ENCODE results near the genes STX12, DNAJC8, TRNAU1AP and OPRD1.

DNA sequence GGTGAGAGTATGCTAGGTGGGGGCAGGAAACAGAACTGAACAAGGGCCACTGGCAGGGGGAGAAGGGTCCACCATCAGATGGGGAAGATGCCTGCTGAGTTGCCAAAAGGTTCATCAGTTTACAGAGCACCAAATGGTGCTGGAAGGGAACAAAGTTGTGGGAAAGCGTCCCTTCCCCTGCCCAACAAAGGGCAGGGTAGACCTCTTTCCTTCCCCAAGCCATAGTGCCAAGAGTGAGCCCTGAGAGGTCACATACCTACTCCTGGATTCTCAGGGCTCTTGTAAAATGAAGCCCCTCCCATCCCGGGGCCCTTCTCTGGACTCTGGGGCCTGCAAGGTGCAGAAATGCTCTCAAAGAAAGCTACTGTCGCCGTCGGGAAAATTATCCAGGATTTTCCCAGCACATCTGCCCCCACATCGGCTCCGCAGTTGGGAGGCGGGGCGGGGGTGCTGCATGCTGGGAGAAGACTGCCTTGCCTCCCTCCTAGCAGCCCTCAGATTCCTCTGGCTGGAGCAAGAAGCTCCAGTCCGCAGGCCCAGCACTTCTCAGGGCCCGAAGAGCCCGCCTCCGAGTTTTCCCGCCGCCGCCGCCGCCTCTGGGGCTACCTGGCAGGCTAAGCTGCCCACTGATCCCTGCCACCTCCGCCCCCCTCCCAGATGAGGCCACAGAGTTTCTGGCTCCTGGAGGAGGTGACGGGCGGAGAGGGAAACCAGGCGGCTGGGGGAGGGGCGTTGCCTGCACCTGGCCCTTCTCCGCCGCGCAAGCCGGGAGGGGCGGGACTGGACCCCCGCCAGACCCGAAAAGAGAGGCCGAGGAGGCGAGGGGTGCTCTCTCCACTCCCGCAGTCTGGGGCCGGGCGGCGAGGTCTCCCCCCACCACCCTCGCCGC, 29.1 kb downstream of the AHDC1 start:
- PRO-cap = bidirectional peak, plus-strand start at position 497 of the sequence, minus-strand start at position 494 of the sequence; bidirectional peak, plus-strand start at position 800 of the sequence, minus-strand start at position 598 of the sequence

- PRO-cap = no peak
Observed at GRCh38 chr1:27648777-27649026, 13.7 kb upstream of the FGR start.

GRCh38 chr1:27772398-27773475, at the start of gene STX12:
STX12 (plus strand) TSS chr1:27773219.
- PRO-cap = bidirectional peak, plus-strand start at chr1:27773222, minus-strand start at chr1:27772933

DNA sequence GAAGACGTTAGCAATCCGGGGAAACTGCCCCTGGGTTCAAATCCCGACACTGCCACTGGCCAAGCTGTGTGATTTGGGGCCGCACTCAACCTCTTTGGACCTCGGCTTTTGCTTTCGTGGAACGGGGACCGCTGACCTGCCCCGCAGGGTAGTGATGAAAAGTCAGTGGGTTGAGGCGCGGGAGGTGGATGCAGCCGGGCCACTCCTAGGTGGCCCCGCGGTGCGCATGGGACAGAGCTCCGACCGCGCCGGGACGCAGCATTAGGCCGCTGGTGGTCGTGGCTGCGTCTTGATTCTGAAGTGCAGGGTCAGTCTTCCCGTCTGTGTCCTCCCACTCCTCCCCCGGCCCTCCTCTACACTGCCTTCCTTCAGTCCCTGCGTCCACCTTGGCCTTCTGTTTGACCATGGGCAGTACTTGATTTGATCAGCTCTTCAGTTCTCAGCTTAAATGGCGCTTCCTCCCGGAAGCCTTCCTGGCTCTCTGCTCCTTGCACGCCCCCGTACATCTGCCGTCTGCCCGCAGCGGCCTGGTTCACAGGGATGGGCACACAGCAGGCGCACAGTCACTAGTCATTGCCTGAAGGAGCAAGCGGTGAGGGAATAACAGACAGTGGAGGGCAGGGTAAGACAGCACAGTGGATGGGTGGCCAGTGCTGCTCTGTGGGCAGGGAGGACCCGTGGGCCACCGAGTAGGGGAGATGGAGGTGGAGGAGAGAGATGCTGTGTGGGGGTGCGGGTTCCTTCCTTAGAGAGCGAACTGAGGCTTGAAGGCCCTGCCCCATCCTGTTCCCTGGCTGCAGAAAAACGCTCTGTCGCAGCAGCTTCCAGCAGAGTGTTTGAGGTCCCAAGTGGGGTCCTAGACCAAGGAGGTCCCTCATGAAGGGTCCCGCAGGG, 632 bp downstream of the THEMIS2 start:
- PRO-cap = no peak

GRCh38 chr1:28126637-28127147, 38.3 kb upstream of the EYA3 start:
- PRO-cap = no peak

DNA sequence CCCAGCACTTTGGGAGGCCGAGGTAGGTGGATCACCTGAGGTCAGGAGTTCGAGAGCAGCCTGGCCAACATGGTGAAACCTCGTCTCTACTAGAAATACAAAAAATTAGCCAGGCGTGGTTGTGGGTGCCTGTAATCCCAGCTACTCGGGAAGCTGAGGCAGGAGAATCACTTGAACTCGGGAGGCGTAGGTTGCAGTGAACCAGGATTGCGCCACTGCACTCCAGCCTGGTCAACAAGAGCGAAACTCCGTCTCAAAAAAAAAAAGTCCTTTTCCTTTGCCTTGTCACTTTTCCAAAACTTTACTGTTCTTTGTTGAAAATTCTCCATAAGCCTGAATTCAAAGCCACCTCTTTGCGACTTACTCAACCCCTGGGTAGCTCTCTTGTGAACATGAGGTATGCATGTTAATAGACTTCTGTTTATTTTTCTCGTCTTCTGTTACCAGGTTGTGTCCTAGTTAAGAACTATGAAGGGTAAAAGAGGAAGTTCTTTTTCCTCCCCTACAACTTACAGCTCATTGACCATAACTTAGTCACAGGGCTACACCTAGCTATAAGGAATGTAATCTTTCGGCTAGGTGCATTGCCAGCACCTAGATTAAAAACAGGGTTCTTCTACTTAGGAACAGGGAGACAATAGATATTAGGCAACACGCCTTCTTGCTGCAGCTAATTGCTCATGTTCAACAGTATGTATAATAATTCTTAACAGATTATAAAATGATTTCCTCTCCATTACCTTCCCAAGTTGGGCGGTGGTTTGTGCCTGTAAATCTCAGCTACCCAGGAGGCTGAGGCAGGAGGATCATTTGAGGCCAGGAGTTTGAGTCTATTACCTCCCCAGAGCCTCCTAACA, 41.0 kb downstream of the PTAFR start:
- PRO-cap = no peak

DNA sequence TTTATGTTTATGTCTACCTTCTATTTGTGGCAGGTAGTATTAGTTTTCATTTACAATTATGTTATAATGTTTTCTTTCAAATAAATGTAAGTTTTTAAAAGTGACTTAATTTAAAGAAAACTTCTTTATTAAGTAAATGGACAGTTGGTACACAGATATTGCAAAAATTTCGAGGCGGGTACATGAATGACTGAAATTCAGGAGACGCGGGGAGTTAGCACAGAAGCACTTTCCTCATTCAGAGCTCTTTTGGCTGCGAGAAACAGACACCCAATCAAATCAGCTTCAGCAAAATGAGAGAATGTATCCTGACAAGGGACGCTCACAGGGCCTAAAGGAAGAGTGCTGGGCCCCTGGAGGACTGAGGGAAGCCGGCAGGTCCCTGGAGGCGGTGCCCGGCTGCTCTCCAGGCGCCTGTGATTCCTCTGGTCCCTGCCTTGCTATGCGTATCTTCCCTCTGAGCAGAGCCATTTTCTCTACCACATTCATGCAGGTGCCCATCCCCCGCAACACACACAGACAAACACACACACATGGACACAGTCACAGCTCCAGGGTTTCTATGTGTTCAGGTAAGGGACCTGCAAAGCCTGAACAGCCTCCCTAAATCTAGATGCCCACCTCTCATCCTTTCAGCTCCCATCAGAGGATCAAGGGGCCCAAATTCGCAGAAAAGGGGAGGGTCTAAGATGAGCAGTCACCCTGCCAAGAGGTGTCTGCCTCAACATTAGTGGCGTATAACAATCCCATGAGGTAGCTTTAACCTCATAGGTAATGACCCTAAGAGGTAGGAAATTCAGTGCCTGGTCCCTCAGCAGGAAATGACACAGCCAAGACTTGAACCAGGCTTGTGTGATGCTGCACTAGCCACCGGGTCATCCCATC, 29.2 kb downstream of the PTAFR start:
- PRO-cap = no peak

DNA sequence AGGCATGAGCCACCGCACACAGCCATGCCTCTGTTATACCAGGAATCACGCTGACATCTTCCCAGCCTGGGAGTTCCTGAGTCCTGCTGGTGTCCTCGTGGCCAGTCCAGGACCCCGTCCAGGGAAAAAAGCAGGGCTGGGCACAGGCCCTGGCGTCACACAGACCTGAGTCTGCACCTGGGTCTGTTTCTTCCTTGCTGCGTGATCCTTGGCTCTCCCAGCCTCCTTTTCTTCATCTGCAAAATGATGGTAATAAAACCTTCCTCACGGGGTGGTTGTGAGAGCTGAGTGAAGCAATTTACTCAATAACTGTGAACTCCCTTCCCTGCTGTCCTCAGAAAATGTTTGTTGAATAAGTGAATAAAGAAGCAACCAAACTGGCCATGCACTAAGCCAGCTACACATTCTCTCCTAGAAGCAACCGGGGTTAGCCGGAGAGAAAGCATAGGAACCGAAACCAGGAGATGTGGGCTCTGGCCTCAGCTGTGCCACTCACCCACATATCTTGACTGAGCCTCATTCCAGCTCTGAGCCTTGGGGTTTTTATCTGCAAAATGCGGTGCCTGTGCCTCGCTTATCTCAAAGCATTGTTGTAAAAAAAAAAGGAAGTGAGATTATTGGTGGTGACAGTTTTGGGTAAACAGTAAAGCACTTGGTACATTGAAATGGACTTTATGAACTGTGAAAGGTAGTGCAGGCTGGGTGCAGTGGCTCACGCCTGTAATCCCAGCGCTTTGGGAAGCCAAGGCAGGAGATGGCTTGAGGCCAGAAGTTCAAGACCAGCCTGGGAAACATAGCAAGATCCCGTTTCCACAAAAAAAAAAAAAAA, 4.0 kb downstream of the PTAFR start:
- PRO-cap = no peak

GRCh38 chr1:28232244-28233460, at the start of gene DNAJC8:
DNAJC8 (minus strand) TSS chr1:28233029.
- PRO-cap = unidirectional peak, minus-strand start at chr1:28233020

GRCh38 chr1:28247698-28248163, 11.6 kb upstream of the SESN2 start:
- PRO-cap = no peak

- PRO-cap = no peak
Observed at GRCh38 chr1:28271951-28272522, 12.7 kb downstream of the SESN2 start.

DNA sequence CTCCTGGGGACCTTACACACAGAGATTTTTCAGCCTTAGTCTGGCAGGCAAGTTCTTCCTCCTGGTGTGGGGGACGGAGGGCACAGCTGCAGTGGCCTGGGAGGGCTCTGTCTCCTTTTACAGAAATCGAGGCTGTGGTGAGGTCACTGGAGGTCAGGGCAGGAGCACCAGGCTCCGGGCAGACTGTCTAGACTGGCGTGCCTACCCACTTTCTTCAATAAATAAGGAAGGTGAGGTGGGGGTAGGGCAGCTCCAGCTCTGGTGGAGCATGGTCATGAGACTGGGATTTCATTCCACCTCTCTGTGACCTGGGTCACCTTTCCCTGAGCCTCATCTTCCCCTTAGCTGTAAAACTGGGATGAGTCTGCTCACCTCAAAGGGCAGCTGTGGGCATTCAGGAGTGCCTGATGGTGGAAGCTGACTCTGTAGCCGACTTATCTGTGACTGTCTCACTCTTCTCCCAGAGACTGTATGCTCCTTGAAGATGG, 14.4 kb downstream of the RCC1 start:
- PRO-cap = no peak

DNA sequence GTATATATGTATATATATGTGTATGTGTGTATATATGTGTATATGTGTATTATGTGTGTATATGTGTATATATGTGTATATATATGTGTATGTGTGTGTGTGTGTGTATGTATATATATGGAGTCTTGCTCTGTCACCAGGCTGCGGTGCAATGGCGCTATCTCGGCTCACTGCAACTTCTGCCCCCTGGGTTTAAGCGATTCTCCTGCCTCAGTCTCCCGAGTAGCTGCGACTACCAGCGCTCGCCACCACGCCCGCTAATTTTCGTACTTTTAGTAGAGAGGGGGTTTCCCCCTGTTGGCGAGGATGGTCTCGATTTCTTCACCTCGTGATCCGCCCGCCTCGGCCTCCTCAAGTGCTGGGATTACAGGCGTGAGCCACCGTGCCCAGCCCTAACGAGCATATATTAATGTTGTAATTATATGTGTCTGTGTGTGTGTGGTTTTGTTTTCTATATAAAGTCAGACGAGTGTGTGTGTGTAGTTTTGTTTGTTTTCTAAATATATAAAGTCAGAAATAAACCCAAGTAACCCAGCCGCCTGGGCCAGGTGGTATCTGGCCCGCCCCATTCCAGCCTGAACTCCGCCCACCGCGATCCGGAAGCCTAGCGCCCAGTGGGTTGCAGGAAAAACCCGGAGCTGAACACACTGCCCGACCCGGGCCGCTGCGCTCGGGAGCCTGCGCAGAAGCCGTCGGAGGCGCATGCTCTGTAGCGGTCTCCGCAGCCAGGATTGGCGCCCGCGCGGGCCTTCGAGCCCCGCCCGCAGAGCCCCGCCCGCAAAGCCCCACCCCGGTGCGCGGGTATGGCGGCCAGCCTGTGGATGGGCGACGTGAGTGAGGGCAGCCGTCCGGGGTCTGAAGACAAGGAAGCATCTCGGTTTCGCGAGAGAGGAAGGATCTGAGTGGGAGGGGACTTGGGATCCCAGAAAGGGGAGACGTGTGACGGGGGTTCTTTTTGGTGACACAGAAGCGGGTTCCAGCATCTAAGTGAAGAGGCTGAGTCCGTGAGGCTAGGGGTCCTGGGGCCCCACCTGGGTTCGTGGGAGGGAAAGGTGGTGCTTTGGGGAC, at the start of gene TRNAU1AP:
TSS of gene TRNAU1AP (plus strand) at position 778 of the 1,068 bp plus-strand sequence.
- PRO-cap = bidirectional peak, plus-strand start at position 824 of the sequence, minus-strand start at position 577 of the sequence

DNA sequence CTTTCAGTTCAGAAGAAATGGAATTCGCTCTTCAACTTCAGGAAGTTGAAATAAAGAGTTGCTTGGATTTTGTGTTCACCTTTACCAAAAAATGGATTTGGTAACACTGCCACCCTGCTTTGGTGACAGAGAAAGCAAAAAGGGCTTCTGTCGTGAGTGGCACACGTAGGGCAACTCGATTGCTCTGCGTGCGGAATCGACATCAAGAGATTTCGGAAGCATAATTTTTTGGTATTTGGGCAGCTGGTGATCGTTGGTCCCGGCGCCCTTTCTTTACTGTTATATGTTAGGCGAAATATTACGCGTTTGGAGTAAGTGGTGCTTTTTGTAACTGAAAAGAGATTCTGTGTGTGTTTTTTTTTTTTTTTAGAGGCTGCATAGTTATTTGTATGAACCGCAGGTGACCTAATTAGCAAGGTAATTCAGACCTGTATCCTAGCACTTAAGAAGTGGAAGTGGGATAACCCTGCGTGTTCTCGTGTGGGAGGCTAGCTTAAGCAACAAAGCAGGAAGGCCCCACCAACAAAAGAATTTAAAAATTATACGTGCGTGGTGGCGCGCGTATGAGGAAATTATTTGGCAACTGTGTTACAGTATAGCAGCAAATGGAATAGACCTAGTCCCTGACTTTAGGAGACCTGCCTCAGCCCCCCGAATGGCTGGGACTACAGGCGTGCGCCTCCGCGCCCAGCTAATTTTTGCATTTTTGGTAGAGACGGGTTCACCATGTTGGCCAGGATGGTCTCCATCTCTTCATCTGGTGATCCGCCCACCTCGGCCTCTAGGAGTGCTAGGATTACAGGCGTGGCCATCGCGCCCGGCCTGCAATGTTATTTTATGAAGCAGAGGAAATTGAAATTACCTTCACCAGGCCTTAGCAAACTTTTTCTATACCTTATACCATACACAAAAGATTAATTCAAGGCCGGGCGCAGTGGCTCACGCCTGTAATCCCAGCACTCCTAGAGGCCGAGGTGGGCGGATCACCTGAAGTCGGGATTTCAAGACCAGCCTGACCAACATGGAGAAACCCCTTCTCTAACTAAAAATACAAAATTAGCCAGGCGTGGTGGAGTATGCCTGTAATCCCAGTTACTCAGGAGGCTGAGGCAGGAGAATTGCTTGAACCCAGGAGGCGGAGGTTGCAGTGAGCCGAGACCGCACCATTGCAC, 6.0 kb upstream of the TAF12 start:
- PRO-cap = bidirectional peak, plus-strand start at position 137 of the sequence, minus-strand start outside the sequence

- PRO-cap = no peak
Observed at GRCh38 chr1:28733976-28734415, 2.7 kb upstream of the YTHDF2 start.

DNA sequence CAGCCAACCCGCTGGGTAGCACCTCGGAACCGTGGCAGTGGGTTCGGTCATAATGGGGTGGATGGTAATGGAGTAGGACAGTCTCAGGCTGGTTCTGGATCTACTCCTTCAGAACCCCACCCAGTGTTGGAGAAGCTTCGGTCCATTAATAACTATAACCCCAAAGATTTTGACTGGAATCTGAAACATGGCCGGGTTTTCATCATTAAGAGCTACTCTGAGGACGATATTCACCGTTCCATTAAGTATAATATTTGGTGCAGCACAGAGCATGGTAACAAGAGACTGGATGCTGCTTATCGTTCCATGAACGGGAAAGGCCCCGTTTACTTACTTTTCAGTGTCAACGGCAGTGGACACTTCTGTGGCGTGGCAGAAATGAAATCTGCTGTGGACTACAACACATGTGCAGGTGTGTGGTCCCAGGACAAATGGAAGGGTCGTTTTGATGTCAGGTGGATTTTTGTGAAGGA, 6.6 kb downstream of the YTHDF2 start:
- PRO-cap = no peak

DNA sequence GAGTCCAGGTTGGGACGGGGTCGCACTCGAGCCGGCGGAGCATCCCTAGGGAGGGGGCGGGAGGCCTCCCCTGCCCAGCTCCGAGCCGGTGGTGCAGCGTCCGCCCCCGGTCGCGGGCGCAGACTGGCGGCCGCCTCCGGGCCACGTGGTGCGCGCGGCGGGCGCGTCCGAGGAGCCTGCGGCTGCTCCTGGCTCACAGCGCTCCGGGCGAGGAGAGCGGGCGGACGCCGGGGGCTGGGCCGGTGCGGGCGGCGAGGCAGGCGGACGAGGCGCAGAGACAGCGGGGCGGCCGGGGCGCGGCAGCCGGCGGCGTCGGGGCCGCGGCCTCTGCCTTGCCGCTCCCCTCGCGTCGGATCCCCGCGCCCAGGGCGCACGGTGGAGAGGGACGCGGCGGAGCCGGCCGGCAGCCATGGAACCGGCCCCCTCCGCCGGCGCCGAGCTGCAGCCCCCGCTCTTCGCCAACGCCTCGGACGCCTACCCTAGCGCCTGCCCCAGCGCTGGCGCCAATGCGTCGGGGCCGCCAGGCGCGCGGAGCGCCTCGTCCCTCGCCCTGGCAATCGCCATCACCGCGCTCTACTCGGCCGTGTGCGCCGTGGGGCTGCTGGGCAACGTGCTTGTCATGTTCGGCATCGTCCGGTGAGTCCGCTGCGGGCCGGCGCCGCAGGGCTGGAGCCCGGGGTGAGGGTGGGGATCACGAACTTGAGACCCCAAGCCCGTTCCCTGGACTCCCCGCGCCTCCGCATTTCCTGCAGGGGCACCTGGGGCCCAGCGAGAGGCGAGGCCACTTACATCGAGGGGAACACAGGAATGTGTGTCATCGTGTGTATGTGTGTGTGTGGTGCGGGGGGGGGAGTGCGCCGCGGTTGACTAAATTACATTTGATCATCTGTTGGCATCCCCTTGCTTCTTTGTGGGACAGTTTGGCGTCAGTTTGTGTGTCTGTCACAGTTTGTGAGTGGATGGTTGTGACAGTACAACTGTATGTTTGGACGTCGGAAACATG, at the start of gene OPRD1:
TSS of gene OPRD1 (plus strand) at position 196 of the 1,003 bp plus-strand sequence.
- PRO-cap = no peak

DNA sequence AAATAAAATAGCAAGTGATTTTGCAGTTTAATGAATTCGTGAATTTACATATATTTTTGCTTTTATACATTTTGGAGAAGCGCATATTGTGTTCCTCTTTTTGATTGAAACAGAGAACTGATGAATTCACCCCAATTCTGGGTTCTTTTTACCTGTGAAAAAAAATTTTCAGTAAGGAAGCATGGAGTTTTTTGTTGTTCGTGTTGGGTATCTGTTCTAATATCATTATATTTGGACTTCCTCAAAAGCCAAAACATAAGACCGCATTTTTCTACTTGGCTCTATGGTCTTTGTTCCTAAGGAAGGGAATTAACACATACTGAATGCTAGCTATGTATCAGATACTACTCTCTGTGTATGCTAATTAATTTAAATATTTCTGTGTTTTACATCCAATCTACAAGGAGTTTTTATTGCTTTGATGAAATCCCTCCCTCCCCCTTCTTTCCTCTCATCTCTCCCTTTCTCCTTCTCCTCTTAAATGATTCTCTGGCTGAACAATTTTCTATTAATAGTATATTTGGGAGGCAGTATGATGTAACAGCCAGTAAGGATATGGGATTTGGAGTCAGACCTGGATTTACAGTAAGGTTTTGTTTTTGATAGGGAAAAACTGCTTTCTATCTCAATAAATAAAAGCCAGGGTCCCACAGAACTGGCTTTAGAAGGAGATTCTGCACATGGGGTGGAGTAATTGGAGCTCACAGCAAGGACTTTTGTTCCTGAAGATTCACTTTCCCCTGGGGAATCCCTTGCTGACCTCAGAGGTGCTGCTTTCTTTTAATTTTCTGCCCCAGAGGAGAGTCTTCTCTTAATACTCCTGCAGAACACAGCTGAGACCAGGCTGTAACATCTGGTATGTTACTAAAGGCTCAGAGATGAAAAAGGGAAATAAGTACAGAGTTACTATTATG, 13.1 kb downstream of the EPB41 start:
- PRO-cap = no peak

- PRO-cap = no peak
Observed at GRCh38 chr1:28928263-28928730, 13.9 kb downstream of the EPB41 start.

- PRO-cap = no peak
Observed at GRCh38 chr1:29043581-29043888, 80.2 kb downstream of the TMEM200B start.

Measured in trachea (tissue), 1 donor.